ENCODE measurements around a stretch of chr3.

- PRO-cap = no peak
- RAMPAGE, long total RNA = no peak
These were observed 82.8 kb upstream of the HACD2 start for GRCh38 chr3:123667640-123668104.

DNA sequence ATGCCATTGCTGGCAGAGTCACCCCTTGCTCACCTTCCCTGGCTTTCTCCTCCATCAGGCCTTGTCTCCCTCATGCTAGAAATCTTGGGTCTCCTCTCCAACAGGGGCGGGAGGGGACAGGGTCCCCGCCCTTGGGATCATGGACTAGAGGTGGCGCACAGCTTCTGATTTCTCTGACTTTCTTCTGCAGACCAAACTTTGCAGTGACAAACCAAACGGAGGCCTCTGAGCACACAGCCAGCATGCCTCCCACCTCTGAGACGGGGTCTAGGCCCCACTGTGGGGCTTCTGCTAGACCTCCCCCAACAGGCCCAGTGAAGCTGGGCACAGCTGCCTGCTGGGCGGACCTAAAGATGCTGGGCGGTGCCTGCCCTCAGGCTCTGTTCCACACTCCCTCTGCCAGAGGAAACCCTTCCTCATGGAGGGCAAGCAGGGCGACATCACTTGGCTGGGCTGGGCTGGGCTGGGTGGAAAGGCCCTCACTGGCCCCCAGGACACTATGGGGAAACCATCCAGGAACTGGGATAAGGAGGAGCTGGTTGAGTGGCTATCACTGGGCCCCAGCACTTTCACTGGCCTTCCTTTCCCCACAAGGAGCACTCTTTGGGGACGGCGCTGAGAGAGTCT, 97.9 kb upstream of the HACD2 start:
- PRO-cap = no peak
- RAMPAGE, long total RNA = no peak

DNA sequence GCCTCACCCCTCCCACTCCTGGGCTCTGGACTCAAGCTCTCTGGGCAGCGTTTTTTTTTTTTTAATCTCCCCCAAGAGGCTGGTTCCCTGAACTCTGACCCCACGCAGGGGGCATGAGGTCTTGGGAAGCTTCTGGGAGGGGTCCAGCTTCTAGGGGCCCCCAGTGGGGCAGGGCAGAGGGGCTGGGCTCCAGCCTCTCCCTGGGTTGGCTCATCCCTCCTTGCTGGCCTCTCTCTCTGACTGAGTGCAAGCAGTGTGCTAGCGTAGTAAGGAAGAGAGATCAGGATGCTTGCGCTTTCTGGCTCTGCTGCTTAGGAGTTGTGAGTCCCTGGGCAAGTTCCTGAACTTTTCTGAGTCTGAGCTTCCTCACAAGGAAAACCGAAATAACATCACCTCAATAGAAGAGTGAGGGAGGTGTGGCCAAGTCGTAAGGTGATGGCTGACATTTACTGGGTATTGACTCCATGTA, 101.5 kb upstream of the HACD2 start:
- PRO-cap = no peak
- RAMPAGE, long total RNA = no peak

GRCh38 chr3:123919161-123919835, 35.2 kb upstream of the MYLK start:
- PRO-cap = no peak
- RAMPAGE, long total RNA = no peak

DNA sequence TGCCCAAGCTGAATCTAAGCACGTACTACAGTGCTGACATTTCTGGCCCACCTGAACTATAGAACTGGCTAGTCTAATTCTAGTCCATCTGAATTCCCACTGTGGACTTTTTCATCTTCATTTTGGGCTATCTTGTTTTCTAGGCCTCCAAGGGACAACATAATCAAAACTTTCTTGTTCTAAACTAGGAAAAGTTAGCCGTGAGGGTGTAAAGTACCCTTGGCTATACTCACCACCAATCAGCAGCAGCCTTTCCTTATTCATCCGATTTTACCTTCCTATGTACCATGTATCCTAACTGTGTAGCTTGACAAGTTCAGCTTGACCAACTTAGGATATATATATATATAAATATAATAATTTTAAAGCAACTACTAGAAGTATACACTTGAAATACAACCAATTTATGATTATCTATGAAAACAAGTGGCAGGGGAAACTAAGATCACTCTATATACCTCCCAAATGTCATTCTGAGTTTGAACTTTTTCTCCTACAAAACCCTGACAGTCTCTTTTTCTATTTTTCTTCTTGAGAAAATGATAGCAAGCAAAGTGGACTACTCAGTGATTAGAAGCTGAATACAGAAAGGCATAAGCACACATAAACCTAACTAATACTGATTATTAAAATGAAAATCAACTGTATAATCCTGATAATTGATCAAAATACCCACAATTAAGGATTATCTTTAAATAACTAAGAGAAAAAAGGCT, 5.7 kb downstream of the CCDC14 start:
- PRO-cap = no peak
- RAMPAGE, long total RNA = no peak

GRCh38 chr3:124037357-124038588, 4.6 kb downstream of the KALRN start:
- PRO-cap = no peak
- RAMPAGE, long total RNA = no peak

- PRO-cap = no peak
- RAMPAGE, long total RNA = no peak
These were observed 32.6 kb downstream of the KALRN start for GRCh38 chr3:124065511-124066337.

DNA sequence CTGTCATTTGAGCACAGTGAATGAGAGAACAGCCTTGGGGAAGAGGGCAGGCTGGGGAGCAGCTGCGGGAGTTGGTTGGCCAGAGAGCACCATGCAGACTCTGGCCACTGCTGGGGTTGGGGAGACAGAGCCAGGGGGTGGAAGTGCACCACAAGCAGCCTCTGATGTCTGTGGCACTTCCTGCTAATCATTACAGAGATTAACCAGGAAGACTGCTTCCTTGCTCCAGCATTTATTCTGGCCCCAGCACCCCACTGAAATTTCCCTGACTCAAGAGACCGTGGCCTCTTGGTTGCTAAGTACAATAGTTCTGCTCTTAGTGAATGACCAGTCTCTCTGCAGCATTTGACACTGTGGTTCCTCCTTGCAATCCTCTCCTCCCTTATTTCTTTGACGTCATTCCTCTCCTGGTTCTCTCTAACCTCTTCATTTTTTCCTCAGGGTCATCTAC, 224.9 kb downstream of the KALRN start:
- PRO-cap = no peak
- RAMPAGE, long total RNA = no peak

GRCh38 chr3:124275485-124275941, 242.3 kb downstream of the KALRN start:
- PRO-cap = no peak
- RAMPAGE, long total RNA = no peak

- PRO-cap = no peak
- RAMPAGE, long total RNA = no peak
These were observed 243.0 kb downstream of the KALRN start for GRCh38 chr3:124276069-124276633.

DNA sequence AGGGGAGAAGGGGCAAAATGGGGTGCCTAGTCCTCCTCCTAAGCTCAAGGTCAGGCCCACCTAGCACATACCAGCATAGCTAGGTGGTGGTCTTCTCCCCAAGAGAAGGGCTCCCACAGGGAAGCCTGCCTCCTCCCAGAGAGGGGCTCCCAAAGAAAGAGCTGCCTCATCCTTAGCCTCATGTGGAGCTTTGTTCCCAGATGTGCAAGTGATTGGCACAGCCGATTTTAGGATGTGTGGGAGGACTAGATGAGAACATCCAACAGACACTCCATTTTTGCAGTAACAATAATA, 249.7 kb downstream of the KALRN start:
- PRO-cap = no peak
- RAMPAGE, long total RNA = no peak

DNA sequence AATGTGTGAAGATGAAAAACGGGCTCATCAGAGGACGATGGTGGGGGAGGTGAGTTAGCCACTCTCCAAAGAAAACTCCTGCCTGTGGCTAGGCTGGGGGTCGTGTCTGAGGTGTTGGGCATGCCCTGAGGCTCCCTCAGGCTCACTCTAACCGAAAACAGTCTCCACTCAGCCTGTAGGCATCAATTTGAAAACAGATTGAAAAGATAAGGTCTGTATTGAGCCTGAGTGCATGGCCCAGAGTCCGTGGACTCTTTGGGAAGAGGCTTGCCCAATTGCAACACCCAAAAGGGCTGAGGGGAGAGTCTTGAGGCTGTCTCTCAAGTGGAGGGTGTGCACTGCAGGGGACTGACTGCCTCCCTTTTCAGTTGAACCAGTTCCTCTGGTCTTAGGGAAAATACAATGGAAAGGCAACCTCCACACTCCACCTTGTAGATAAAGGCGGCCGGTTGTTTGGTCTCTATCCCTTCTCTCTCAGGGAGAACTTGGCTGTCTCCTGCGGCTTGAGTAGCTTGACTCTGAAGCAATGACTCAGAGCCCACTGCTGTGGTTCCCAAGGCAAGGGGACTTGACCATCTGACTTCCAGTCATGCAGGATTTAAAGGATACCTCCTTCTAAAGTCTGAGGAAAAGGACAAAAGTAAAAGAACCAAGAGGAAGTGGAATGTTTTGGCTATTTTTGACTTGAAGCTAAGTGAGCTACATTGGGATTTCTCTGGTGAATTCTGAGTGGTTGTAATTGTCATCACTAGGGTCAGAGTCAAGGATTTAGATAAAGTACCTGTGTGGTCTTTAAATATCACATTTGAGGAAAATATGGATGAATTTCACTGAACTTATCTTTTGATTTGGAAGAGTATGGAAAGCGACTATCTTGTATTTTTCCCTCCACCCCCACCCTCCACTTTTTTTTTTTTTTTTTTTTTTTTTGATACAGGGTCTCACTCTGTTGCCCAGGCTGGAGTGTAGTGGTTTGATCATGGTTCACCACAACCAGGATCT, 143.2 kb upstream of the UMPS start:
- PRO-cap = no peak
- RAMPAGE, long total RNA = no peak

DNA sequence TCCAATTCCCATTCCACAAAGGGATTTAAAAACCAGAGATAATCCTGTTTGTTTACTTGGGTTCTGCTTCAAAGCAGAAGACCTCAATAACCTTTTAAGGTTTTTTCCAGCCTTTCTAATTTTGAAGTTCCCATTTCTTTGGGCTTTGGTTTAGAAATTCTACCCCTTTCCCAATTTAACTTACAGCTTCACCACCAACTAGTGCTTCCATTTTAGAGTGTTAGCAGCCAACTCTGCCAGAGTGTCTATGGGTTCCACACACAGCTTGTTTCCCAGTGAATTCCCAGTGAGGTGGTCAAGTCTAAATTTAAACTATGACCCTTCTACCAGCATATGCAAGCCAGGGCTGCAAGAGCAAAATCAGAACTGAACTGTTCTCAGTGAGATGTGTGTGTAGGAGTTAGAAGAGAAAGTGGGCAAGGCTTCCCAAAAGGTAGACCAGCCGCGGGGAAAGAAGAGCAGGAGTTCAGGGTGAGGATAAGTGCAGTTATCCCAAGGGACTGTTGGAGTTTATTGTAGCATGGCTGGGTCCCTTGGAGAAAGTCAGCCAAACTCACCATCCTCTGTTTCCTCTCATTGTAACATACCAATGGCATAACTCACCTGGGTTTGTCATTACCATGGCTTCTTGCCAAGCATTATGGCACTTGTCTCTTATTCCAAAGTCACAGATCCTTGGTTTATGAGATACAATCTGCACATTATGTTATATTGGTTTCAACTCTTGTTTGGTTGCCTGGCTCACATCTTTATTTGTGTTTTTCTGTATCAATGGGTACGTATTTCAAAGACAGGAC, 130.4 kb upstream of the UMPS start:
- PRO-cap = no peak
- RAMPAGE, long total RNA = no peak

DNA sequence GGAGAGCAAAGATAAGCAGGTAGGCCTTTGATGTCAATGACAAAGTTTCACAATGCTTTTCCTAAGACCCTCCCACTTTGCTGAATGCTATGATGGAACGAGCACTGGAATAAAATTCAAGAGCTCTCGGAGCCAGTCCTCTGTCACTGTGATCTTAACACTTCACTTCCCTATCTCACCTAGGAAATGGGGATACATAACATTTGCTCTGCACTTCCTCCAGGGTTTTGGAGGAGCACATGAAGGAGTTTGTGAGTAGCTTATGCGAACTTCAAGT, 39.8 kb upstream of the UMPS start:
- PRO-cap = no peak
- RAMPAGE, long total RNA = no peak

DNA sequence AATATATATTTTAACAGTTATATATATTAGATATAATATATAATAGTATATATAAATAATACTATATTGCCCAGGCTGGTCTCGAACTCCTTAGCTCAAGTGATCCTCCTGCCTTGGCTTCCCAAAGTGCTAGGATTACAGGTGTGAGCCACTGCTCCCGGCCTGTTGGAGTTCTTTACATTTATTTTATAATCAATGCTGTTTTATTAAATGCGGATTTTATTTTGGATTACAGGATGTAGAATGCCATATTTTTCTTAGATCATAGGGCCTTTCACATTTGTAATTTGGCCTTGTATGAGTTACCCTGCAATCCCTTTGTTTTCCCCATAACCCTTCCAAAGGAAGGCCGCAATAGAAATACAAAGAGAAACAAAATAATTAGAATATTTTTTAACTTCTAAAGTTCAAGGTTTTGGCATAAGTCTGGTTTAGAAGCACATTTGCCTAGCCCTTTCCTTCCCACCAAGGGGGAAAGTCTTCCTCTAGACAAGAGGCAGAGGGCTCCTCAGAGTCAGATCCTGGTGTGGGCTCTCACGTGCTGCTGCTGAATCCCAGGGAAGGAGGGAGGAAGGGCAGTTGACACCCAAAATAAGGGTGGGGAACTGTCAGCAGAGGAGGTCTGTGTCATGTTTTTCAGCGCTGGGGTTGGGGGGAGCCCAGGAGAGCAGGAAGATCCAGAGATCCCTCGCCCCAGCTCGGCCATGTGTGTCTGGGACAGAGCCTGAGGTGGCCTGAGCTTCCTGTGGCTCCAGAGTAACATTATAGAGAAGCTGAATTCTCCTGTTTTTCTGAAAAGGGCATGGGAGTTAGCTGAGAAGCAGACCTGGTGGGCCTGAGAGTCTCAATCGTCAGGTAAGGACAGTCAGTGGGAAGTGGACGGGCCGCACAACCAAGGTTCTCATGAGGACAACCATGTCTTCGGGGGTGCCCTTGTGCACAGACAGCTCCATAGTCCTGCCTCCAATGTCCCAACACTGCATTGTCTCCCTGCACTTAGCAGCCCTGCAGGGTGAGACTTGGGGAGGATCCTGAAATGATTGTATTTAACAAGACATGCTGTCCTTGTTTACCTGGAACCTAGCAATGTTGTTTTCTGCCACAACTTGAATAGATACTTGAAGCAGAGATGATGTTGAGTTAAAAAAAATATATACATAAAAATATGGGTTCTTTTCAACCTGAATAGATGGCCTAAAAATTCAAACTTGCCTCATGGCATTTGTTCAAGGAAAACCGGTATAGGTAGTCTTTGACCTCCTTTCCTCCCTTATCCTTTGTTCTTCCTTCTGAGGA, 18.3 kb downstream of the UMPS start:
- PRO-cap = no peak
- RAMPAGE, long total RNA = no peak

- PRO-cap = no peak
- RAMPAGE, long total RNA = no peak
These were observed 33.0 kb downstream of the UMPS start for GRCh38 chr3:124763003-124763910.

- PRO-cap = no peak
- RAMPAGE, long total RNA = no peak
These were observed 41.7 kb downstream of the ITGB5 start for GRCh38 chr3:124845264-124845967.

DNA sequence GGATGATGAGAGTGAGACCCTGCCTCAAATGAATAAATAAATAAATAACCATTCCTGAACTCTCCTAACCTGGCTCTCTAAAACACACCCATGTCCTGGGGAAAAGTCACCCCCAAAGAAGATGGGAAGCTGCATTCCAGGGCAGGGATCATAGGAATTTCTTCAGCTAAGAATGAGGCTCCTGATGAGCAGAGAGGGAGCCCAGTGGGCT, 17.7 kb downstream of the ITGB5 start:
- PRO-cap = no peak
- RAMPAGE, long total RNA = no peak

DNA sequence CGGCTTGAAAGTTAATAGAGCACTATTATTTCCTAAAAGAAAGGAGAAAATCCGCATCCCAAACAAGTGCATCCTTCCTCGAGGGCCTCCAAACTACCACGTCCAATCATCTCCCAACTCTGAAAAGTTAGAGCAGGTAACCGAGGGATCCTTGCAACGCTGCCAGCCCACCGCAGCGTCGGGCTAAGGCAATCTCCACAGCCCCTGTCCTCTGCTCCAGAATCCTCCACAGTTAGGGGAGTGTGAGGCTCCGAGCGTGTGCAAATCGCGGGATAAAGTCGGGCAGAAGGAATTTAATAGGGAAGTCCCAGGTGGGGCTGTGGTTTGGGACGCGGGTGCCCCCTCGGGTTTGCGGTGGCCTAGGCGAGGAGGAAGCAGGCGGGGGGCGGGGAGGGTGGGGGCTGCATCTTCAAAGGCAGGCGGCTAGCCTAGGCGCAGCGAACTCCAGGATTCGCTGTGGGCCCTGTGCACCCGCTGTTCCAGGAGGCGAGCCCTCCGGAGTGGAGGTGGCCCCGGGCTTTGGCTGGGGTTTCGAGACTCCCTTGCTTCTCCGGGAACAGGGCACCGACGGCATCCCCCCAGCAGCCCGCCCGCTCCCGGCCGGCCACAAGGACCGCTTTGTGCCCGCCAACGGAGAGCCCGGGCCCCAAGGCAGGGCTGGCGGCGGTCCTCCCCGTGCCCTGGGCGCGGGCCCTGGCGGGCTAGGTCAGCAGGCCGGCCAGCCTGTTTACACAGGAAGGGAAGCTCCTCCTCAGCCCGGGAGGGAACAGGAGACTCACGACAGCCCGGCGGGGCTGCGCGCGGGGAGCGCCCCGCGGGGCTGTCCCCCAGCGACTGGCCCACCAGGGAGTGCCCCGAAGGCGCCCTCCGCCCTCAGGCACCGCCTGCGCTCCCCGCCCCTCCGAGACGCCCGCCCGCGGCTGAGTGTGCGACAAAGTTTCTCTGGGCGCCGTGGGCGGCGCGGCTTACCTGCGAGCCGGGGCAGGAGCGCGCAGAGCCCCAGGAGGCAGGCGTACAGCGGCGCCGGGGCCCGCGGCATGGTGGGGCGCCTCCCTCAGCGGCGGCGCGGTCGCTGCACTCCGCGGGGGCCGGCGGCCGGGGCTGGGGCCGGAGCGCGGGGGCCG, 841 bp downstream of the ITGB5 start:
- PRO-cap = no peak
- RAMPAGE, long total RNA = no peak

DNA sequence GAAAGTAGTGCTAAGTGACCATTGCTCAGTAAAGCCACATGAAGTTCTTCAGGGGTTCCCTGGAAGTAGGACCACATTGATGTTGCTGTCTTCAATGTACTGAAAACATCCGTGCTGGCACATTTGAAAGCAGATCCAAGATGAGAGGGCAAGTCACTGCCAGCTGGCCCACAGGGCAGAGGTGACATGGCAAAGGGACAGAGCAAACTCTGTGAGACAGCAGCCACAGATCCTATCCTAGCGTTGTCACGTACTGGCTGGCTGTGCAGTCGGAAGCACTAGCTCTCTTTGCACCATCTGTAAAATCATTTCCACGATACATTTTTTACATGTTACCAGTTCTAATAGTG, 13.8 kb downstream of the MUC13 start:
- PRO-cap = no peak
- RAMPAGE, long total RNA = no peak